GM23248 (cell line): ENCODE results near the gene SESTD1.

- RAMPAGE, long total RNA: no peak
Measured at GRCh38 chr2:179143377-179143907, 93.5 kb upstream of the CCDC141 start.

DNA sequence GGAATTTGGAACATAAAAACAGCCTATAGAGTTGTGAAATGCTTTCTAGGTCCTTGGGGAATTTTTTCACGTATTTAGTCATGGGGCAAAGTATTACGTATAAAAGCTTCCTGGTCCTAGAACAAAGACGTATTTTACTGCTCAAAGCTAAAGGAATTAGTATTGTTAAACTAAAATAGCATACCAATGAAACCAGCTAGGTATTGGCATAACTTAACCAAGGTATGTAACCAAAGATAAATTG is 1.6 kb downstream of the SESTD1 start:
- RAMPAGE, long total RNA: no peak

- RAMPAGE, long total RNA: no peak
Measured at GRCh38 chr2:179264468-179265534, at the start of gene SESTD1. TSS of gene SESTD1 (minus strand) at chr2:179264832.

DNA sequence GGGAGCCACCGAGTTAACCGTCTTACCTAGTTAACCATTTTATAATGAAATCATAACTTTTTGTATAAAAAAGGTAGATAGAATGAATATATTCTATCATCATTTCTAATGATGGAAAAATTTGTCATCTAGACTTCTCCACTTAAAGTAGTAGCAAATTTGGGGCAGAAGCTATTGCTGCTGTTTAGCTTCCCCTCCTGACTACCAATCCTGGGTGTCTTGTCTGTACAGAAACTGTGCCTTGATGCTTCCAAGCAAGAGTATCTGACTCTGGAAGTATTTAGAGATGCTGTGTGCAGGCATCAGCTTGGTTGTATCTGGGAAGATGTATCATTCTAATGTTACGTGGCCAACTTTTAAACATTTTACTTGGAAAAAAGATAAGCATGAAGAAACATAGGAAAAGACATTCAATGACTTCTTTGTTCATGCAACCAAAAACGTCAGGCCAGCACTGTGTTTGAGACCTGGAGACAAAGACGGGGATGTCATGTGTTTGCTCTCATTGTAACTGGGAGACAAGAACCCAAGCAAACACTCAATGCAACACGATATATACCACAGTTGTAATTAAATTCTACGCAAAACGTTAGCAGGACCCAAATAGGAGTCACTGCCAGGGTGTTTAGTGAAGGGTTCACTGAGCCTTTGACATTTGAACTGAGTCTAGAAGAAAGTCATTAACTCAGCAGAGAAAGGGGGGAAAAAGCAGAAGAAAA is 8.8 kb upstream of the SESTD1 start:
- RAMPAGE, long total RNA: no peak

- RAMPAGE, long total RNA: no peak
Measured at GRCh38 chr2:179558154-179558653, 293.6 kb upstream of the SESTD1 start.

DNA sequence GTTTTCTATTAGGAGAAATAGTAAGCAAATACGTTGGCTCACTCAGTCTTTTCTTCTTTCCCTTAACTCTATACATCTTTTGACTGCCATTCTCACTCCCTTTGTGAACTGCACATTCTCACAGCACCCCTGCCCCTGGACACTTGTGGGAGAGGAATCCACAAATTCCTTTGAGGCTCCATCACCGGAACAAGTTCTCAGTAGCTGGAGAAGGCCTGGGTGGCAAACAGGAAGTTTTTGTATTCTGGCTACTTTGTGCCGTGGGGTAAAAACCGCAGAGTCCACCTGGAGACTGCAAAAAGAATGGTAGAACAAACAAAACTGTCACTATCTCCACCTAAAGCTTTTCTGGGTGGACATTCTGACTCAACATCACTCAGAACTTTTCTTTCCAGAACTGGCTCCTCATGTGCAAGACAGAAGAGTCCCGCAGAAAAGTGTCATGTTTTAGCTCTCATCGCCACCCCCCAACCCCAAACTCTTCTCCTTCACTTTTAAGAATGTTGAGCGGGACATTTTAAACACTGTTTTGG is 964 bp upstream of the UBE2E3 start:
- RAMPAGE, long total RNA: no peak

GRCh38 chr2:181224962-181225322 is 232.2 kb upstream of the ITGA4 start:
- RAMPAGE, long total RNA: no peak

DNA sequence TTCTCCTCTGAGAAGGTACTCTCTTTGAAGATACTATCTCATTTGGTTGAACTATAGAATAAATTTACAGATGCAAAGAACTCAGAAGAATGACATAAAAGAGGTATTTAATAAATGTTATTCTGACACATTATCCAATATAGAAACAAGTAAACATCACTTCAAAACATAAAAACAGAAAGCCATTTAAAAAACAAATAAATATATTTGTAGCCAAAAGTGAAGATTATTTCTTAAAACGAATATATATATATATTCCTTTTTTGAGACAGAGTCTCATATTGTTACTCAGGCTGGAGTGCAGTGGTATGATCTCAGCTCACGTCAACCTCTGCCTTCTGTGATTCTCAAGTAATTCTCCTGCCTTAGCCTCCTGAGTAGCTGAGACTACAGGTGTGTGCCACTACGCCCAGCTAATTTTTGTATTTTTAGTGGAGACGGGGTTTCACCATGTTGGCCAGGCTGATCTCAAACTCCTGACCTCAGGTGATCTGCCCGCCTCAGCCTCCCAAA is 149.7 kb upstream of the ITGA4 start:
- RAMPAGE, long total RNA: no peak

- RAMPAGE, long total RNA: no peak
Measured at GRCh38 chr2:181309204-181309484, 148.0 kb upstream of the ITGA4 start.

DNA sequence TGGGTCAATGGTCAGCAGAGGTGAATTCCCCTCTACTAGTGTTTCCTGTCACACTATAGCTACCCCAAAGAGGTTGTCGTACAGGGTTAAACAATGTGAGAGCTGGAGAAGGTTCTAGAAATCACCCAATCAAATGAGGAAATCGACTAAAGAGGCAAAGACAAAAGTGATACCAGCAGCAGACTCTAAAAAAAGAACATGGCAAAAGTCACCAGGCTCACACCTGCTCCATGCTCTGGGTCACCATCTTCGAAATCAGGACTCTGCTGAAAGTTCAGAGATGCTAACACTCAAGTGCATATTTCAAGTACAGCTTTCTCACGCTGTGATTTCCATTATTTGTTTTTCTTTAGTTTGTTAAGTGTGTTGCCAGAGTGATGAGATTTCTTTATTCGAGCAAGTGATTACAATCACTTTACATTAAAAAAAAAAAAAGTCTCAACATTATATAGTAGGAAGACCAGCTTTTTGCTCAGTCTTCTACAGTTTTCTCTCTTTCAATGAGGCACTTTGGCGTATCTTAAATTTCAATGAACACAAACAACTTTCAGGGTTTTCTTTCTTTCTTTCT is 144.5 kb upstream of the ITGA4 start:
- RAMPAGE, long total RNA: no peak

- RAMPAGE, long total RNA: no peak
Measured at GRCh38 chr2:181395080-181395472, 62.1 kb upstream of the ITGA4 start.

GRCh38 chr2:181892398-181893001 is 970 bp downstream of the ITPRID2 start:
- RAMPAGE, long total RNA: no peak

- RAMPAGE, long total RNA: no peak
Measured at GRCh38 chr2:181896332-181896779, 4.8 kb downstream of the ITPRID2 start.

GRCh38 chr2:182372550-182373024 is 54.2 kb downstream of the PDE1A start:
- RAMPAGE, long total RNA: no peak

DNA sequence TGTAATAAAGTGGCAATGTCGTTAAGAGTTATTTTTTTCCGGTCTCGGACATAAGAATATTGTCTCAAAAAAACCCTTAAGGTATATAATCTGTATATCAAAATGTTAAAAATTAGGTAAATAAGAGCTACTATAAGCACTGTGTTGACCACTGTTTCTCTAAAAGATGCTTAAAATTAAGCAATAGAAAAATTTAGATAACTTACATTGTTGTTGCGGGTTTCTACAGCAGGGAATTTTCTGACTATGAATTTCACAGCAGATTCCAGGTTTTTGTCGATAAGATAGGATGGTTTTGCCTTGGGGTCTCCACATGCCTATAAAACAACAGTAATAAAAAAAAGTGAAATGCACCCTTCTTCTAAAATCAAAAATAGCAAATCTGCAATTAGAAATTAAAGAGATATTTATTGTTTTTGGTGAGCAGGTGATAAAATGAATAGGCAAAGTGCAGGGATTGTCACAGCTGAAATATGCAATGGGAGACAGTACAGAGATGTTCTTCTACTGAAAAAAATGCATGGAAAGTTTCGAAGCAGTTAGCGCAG is 14.6 kb downstream of the NCKAP1 start:
- RAMPAGE, long total RNA: no peak

DNA sequence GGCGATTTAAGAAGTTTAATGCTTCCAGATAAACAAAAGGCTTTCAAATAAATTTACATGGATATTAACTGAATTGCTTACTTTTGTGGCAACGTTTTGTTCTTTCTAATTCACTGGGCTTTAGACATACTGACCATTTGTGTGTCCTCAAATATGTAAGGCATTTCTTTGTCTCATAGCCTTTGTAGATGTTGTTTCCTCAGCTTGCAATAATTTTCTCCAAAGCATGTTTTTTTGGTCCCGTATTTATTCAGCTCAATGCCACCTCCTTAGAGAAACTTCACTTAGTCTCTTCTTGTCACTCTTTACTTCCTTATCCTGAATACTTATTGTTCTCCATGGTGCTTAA is 98.5 kb downstream of the NUP35 start:
- RAMPAGE, long total RNA: no peak

- RAMPAGE, long total RNA: no peak
Measured at GRCh38 chr2:183996996-183997445, 601.3 kb upstream of the ZNF804A start.

DNA sequence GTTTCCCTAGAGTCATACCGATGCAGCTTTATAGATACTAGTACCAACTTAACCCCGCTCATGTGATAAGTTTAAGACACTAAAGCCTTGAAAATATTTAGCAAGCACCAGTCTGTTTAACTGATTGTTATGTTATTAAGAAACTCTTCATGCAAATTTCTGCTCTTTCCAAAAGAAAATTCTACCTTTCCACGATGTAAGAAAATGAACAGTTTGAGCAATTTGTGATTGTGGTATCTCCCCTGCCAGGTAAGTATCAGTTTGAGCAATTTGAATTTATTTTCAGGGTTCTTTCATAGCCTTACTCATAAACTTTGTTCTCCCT is 172.9 kb upstream of the ZNF804A start:
- RAMPAGE, long total RNA: no peak

DNA sequence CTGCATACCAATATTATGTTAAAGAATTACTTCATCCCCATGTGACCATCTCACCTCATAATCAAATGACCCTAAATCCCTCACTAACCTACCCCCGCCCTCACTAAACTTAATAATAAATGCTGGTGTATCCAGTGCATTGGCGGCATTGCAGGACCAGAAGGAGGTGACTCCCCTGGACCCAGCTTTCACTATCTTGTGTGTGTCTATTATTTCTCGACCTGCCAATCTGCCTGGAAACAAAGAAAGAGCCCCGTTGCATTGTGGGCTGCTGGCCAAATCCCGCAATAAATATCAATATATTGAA is 462.3 kb upstream of the FSIP2 start:
- RAMPAGE, long total RNA: no peak

- RAMPAGE, long total RNA: no peak
Measured at GRCh38 chr2:186180392-186180981, 305.6 kb upstream of the ZC3H15 start.